Fibroblast of villous mesenchyme (primary cell): ENCODE data around the gene RCVRN.

DNA sequence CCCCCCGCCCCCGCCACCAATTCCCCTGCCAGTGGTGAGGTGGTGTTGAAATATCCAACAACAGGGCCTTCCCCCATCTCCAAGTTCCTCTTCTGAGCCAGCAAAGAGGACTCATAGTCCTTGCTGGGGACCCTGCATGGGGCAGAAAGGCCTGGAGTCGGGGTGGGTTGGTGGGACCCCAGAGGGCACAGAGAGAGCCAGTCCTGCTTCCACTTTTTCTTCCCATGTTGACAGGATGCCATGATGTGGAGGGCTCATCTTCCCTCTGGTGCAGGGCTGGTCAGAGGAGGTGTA is 49.0 kb upstream of the PIK3R6 start:
- CAGE, long polyA plus RNA, result no peak

DNA sequence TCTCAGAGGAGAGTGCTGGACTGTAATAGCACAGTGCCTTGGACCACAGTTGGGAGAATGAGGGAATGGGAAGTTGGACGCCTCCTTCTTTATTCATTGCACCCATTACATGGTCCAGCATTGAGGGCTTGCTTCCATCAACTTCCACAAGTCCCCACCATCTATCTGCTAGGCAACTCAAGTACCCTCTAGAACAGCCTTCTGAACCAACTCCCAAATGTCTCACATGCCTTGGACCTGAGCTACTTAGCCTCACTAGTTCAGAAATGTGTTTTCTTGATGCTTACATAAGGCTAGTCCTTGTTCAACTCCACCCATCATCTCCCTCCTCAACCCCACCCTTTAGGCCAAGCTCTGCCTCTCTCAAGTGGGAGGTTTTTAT is 12.5 kb downstream of the PIK3R5 start:
- CAGE, long polyA plus RNA, result no peak

DNA sequence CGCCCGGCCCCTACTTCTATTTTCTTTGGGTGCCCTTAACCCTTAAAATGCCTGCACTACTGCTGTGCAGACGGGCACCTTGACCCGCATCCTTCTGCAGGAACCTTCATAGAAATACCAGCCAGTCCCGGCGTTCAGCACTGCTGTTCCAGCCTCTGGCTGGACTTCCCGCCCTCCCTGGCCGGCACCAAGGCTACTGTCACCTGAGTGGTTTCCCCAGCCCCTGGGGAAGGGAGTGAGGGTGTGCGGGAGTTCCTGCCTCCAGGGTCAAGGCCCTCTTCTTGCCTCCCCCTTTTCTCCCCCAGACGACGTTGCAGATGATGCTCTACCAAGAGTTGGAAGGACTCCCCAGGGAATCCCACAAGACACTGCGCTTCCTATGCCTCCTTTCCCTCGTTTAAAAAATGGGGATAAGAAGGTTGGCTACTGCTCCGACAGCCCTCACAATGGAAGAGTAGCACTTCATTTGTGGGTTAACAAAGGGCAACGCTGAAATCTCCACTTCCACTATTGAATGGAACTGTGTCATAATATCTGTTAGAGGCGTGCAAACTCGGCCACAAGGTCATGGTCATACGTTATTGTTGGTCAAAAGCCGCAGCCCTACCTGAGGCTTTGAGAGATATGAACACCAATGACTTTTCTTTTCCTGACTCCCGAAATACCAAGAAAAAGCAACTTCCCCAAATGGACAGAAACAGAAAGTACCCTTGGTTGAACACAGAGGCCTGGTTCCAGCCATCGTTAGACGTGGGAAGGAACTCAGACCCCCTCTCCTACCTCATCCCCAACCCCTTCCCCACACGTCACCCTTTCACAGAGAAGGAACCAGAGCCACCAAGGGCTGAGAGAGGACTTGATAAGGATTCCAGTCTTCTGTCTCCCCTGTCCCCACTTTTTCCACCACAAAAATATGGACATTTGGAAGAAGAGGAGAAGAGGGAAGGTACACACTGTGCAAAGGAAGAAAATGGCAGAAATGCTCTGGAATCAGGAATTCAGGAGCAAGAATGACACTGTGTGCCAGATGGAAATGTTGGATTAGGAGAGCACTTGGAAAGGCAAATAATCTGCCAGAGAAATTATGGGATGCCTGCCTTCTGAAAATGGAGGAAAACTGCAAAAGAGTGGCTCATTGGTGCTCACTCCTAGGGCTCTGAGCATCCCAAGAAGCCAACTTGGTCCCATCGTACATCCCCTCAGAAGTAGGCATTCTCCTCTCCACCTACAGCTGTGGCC is 1.4 kb upstream of the PIK3R5 start:
- CAGE, long polyA plus RNA, result no peak

GRCh38 chr17:9003447-9004045 is 17.8 kb upstream of the NTN1 start:
- CAGE, long polyA plus RNA, result no peak

DNA sequence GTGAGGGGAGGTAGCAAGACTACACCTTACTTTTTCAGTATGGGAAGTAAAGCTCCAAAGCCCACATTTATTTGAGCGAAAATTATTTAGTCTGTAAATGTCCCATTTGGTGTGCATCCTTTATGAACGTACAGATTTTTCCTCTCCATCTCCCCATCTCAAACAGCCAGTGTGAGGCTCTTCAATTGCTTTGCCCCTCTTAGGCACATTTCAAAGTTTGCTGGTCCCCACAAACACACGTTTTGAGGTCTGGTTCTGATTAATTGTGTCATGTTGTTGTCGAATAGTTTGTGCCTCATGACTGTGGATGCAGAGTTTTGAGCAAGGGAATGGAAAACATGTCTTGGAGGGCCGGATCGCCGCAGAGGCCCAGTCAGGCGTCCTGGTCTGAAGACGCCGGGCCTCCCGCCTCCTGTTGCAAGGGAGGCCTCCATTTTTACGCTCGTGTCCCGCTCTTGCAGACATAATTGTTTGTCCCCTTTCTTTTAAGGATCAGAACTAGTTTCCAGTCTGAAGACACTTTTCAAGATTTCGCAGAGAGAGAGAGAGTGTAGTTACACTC is 3.1 kb downstream of the NTN1 start:
- CAGE, long polyA plus RNA, result no peak

- CAGE, long polyA plus RNA, result no peak
These were observed 59.3 kb downstream of the NTN1 start for GRCh38 chr17:9080517-9081097.

DNA sequence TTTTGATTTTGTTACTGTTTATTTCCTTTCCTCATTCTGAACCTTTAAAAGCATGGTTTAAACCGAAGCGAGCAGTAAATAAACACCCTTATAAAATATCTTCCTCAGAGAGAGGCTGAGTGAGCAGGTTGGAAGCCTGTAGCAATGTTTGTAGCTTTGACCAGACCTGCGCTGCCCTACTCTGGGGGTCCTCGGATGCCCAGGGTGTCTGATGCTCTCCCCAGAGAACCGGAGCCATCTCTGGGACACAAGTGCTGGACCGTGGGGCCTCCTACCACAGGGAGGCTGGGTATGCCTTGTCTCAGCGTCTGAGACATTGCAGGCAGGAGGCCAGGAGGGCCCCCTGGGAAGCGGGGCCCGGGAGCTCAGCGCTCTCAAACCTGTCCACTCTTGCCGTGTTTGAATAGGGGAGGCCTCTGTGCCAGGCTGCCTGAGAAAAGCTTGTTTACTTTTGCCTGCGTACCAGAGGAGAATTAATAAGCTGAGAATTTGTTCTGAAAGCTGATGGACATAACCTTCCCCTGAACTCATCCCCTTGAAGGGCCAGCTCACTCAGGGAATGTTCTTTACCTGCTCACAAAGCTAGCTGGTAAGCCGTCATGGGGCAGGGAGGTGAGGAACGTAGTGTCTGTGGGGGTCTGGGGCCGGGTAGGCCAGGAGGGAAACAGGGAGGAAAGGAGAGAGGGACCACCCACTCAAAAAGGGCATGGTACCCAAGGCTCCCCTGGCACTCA is 163.8 kb downstream of the NTN1 start:
- CAGE, long polyA plus RNA, result no peak

- CAGE, long polyA plus RNA, result no peak
These were observed 25.9 kb downstream of the USP43 start for GRCh38 chr17:9671194-9671651.

DNA sequence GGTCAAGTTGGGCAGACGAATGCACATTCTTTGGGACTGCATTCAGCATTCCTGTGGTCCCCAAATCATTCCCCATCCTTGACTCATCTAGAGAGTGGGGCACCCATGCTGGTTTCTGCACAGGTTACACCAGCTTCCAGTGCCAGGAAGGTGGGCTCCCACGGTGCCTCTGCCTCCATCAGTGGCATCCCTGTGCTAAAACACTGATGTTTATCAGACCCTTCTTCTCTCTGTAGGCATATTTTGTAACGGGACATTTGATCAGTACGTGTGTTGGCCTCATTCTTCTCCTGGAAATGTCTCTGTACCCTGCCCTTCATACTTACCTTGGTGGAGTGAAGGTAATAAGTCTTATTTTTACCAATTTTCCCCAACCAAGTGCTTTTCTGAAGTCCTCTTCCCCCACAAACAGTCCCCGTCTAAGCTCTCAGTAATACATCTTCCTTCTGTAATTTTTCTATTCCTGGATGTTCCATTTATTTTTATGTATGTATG is 10.5 kb downstream of the GLP2R start:
- CAGE, long polyA plus RNA, result no peak

GRCh38 chr17:9905090-9905490 is at the start of gene RCVRN:
RCVRN (minus strand) TSS chr17:9905271.
- CAGE, long polyA plus RNA, result no peak

GRCh38 chr17:10074444-10074940 is 123.9 kb downstream of the GAS7 start:
- CAGE, long polyA plus RNA, result no peak

DNA sequence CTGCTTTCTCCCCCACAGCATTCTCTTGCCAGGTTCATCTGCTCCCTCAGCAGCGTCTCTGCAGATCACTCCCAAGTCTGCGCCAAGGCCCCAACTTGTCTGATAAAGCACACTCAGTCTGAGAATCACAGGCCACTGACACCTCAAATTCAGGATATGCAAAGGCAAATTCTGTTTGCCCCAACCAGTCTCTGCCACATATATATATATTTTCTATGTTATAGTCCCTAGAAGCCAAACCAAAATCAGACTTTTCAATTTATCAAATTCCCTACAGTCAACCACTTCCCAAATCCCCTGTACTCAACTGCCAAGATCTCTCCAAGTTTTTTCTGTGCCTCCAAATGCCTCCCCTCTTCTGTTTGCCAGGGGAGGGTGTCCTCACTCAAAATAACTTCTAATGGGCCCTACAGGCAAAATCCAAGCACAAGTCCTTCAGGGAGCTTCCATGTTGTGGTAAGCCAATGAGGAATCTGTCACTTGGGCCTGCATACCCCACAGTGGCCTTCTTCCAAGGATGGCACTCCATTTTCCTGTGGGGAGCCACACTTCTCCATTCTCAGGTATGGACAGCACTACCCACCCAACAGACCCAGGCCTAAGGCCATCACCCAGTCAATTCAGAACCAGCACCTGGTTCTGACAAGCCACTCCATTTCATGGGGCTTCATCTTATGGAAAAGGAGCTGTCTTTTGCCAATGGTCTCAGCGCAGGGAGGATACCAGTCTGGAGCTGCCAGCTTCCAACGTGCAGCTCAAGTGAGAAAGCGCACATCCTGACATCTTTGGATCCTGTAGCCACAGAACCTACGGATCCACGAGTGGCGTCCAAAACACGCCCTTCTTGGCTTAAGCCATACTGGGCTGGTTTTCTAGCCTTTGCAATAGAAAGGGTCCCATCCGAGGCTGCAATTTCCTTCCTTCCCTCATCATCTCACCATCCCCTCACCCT is 102.1 kb downstream of the GAS7 start:
- CAGE, long polyA plus RNA, result no peak

GRCh38 chr17:10698327-10698846 is 993 bp downstream of the ADPRM start:
- CAGE, long polyA plus RNA, result no peak

DNA sequence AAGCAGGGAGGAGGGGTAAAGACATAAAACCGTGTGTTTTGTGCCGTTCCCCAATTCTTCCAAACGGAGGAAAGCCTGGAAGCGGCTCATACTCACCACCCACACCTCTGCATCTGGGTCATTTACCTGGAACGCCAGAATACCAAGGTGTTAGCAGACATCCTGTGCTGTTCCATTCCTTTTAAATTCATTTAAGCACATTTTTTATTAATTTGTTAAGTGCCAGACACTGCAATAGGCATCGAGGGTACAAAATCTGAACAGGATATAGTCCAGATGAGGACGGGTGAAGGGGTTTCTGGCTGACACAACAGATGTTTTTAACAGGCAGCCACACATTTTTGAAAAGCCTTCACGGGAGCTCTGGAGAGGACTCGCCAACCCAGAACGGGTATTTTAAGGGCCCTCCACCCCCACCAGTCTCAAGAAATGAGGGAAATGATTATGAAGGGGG is 861 bp downstream of the TMEM220 start:
- CAGE, long polyA plus RNA, result no peak

DNA sequence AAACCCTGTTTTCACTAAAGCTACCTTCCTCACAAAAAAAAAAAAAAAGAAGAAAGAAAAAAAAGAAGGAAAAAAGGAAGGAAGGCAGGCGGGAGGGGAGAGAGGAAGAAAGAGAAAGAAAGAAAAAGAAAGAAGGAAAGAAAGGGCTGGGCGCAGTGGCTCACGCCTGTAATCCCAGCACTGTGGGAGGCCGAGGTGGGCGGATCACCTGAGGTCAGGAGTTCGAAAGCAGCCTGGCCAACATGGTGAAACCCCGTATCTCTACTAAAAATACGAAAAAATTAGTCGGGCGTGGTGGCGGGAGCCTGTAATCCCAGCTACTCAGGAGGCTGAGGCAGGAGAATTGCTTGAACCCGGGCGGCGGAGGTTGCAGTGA is 354 bp upstream of the TMEM220 start:
- CAGE, long polyA plus RNA, result no peak

DNA sequence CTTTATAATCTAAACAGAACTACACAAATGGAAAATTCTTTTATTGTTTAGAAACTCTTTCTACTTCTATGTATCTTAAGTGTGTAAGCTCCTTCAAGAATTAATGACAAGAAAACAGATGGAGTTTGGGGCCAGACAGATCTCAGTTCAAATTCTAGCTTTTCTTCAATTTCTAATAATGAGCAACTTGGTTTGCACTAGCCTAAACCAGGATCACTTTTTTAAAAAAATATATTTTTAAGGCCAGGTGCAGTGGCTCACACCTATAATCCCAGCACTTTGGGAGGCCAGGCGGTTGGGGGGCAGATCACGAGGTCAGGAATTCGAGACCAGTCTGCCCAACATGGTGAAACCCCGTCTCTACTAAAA is 76.1 kb upstream of the PIRT start:
- CAGE, long polyA plus RNA, result no peak

- CAGE, long polyA plus RNA, result no peak
These were observed 20.6 kb downstream of the DNAH9 start for GRCh38 chr17:11618856-11619197.

GRCh38 chr17:12619406-12619964 is 46.2 kb upstream of the MYOCD start:
- CAGE, long polyA plus RNA, result no peak

GRCh38 chr17:12765670-12765978 is 23.7 kb upstream of the ARHGAP44 start:
- CAGE, long polyA plus RNA, result no peak

DNA sequence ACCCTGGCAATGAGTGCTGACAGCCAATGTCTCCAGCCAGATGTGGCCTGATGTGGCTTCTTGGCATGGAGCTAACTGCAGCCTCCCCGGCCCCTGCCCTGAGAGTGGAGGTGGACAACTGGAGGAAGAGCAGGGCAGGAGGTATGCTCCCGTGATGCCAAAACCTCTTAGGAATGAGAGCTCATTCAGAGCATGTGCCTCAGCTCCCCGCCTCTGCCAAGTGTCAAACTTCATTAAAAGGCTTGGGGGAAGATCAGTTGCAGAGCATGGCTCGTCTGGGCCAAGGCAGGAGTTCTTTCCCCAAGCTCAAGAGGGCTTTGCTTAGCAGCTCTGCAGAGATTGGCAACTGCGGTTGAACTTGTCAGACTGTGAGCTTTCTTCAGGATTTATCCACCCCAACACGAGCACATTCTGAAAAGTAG is 248.2 kb downstream of the HS3ST3A1 start:
- CAGE, long polyA plus RNA, result no peak